Osteoblast (primary cell): ENCODE measurements around a stretch of chr1.

- CAGE, long polyA plus RNA = no peak
- RRBS = no CpG with 5 or more reads among the region's 27 CpGs
Measured at GRCh38 chr1:225977249-225978267, 21.6 kb downstream of the SDE2 start.

GRCh38 chr1:226060944-226061319, 1.6 kb upstream of the H3-3A start:
- CAGE, long polyA plus RNA = no peak
- RRBS = no CpG with 5 or more reads among the region's 3 CpGs

DNA sequence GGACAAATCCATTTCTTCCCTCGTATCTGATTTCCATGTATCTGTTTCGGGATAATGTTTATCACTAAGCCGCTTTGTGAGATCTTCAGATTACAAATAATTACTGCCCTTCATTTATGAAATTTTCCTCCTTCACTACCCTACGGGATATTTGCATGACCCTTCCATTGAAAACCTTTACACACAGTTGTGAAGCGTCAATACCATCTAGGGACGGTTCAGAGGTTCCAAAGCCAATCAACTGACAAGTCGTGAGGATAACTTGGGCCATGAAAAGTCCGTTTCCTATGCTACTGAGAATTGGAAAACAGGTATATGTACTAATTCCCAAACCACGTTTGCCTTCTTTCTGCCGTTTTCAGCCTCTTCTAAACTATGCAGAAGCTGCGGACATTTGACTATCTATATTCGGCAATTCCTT, 1.2 kb upstream of the H3-3A start:
- CAGE, long polyA plus RNA = no peak
- RRBS = no CpG with 5 or more reads among the region's 12 CpGs

DNA sequence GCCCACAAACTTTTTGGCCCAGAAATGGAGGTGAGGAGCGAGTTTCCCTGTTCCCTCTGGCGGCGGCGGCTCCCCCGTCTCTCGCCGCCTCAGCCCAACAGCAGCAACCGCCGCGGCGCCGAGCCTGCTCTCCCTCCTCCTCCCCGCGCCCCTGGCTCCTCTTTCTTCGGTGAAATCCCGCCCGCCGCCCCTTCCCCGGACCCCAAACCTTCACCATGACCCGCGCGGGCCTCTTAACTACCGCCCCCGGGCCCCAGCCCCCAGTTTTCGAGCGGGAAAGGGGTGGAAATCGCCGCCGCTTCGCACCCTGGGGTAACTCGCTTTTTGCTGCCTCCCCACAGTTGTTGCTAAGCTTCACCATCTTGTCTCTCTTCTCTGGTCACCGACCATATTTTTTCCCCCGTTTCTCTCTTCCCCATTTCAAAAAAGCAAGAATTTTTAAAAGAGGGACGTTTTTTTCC, 433 bp downstream of the H3-3A start:
- CAGE, long polyA plus RNA = no peak
- RRBS = 3% methylated on average over 6 of the region's 34 CpGs

DNA sequence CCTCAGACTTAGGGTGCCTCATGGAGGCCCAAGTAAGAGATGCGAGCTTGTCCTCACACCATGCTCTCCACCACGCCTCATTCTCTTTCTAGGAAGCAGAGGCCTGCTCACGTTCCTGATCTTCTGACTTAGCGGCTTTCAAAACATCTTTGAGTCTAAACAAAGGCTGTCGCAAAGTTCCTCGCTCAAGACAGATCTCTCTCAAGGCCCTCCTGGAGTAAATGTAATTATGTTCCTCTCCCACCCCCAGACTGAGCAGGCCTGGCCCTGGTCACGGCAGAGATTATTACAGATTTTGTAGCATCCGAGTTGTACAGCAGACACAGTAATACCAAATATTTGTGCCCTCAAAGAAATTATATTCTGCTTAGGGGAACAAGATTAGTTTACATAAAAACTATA, 10.5 kb upstream of the MIXL1 start:
- CAGE, long polyA plus RNA = no peak
- RRBS = no CpG with 5 or more reads among the region's 8 CpGs

DNA sequence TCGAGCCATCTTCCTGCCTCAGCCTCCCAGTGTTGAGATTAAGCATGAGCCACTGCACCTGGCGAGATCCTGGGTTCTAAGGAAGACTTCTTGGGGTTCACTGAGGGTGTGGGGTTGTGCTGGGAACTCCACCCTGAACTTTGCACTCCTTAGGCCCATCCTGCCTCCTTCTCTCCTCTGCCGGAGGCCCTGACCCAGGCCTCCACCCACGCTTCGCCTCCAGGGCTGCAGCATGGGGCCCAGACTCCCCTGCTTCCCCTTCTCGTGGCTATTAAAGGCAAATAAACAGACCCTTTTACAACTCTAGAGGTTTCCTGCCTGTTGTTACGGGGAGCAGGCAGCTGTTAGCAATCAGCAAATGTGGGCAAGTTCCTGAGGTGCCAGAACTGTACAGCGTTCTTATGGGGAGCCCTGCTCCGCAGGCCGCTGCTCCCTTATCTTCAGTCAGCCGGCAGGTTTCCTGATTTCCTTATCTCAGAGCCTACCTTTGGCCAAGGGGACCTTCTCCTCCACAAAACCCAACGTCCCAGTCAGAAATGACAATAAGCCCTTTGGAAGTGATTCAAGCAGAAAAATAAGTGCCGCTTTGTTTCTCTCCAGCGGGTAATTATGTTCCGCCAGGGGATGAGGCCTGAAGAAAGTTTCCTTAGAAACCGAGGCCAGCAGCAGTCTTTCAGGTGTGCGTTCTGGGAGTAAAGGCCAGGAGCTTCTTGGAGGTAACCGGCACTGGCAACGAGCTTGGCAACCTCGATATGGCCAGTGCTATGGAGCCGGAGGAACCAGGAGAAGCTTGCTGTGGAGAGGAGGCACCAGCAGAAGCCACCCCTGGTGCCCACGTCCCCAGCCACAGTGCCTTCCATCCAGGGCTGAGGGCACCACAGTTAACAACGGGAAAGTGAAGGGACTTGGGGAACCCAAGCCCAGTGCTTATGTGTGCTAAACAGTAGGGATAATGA, 41.2 kb upstream of the LIN9 start:
- CAGE, long polyA plus RNA = no peak
- RRBS = 39% methylated on average over 4 of the region's 23 CpGs

DNA sequence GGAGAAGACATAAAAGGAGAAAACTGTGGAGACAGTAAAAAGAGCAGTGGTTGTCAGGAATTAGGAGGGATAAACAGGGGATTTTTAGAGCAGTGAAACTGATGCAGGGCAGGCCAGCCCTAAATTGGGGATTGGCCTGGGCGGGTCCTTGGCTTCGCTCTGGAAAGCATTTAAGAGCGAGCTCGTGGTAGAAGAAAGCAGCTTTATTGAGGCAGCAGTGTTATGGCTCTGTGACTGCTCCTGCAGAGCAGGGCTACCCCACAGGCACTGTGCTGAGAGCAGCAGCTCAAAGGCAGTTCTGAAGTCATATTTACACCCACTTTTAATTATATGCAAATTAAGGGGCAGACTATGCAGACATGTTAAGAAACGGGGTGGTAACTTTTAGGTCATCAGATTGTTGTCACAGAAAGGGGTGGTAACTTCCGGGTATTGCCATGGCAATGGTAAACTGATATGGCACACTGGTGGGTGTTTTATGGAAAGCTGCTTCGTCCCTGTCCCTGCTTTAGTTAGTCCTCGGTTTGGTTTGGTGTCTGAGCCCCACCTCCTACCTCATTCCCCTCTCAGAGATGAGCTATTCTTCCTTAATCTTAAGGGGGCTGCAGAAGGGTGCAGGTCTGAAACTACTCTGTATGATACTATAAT, 6.7 kb downstream of the PARP1 start:
- CAGE, long polyA plus RNA = no peak
- RRBS = no CpG with 5 or more reads among the region's 8 CpGs

DNA sequence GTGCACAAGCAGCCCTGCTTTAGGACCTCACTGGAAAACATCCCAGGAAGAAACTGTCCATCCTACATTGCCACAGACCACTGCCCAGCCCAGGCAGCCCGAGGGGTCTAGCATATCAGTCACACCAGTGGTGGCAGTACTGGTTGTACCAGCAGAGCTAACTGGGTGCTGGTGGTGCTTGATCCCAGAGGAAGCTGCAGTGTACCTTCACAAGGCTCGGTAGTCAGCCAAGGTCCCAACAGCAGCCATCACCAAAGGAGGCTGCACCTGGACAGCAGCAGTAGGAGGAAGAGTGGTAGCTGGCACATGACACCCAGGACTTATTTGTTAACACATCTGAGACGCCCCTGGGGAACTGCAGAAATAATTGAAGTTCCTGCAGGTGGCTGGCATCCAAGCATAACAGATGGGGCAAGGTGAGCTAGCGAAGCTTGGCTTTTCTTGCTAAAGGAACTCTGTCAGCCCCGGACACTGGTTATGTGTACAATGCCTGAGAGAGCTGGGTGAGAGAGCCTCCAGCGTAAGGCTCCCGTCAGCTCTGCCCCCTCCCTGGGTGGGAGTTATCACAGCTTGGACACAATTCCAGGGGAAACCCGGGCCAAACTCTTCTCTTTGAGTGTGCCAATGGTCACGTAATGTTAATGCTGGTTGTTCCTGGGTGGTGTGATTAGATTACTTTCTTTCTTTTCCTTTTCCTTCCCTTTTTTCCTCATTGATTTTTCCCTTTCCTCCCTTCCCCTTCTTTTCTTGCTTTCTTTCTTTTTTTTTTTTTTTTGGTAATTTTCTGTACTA, 29.0 kb upstream of the PARP1 start:
- CAGE, long polyA plus RNA = no peak
- RRBS = no CpG with 5 or more reads among the region's 9 CpGs

GRCh38 chr1:226457139-226457636, 49.3 kb upstream of the PARP1 start:
- CAGE, long polyA plus RNA = no peak
- RRBS = no CpG with 5 or more reads among the region's 11 CpGs

DNA sequence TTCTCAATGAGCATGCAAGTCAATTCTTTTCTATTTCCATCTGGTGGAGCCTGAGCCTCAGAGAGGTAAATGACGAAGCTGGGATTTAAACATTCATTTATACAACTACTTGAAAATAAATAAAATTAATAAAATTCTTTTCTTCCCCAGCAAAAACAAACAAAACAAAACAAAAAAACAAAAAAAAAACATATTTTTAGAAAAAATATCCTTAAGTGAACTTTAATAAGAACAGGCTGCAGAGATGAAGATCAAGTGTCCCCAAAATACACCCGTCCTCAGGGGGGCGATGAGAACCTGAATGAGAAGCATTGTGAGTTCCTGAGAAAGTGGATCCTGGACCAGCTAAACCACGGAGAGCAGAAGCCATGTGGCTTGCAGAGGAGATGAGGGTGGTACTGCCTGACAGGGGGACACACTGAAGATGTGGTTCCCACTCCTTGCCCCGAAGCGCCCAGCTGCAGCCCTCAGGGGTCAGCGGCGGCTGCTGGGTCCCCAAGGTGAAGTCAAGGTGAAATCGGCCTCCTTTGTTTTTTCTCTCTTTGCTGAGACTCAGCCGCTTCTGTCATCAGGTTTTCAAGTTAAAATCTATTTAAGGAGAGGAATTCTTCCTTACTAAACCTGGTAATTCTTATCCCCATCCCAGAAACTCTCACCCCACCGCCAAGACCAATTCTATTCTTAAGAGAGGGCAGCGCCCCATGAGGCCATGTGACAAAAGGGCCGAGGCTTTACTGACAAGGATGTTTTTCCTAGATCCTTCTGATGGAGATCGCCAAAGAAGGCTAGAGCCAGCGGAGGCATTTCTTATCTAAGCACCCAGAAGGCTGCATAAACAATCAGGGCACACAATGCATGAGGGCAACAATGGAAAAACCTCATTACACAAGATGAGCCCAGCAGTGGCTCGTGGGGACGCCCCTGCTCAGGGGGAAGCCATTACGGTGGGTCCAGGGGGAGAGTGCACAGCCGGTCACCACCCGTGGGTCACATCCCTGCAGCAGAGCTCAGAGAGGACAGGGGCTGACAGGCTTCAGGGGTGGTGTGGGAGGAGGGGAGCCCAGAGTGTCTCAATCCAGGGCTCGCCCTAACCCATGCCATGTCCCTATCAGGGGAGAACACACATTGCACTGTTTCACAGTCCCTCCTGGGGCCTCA, 89.0 kb downstream of the ITPKB start:
- CAGE, long polyA plus RNA = no peak
- RRBS = no CpG with 5 or more reads among the region's 21 CpGs

- CAGE, long polyA plus RNA = no peak
- RRBS = no CpG with 5 or more reads among the region's 6 CpGs
Measured at GRCh38 chr1:226656936-226657538, 82.0 kb downstream of the ITPKB start.

DNA sequence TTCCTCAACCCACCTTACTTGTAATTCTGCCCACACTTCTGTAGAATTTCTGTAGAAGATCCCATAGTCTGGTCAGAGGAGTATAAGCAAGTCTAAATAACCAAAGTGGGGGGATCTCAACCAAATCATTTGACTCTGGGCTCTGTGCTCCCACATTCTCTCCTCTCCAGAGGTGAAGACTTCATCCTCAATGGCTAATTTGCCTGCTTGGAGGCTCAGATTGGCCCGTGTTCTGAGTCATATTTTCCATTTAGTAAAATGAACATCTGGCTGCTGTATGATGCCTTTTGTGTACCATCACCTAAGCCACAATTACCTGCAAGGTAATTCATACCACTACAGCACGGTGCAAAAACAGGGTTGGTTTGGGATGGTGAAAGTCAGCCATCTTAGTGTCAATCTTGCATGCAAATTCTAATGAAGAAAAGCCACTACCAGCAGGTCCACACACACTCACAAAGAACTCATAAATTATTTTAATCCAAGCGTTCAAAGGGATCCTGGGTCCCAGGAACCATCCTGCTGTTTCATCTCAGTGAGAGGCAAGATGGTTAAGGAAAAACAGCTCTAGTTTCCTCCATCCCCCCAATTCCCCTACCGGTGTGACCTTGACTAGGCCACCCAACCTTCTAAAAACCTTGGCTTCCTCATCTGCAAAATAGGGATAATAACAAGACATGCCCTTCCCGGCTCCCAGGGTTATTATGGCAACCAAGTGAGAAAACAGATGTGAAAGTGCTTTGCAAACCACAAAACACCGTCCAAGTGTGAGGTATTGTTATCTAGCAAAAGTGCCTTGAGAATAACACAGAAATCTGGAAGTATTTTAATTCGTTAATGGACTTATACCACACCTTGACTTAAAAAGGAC, 63.0 kb downstream of the ITPKB start:
- CAGE, long polyA plus RNA = no peak
- RRBS = 48% methylated on average over 2 of the region's 7 CpGs

- CAGE, long polyA plus RNA = no peak
- RRBS = no CpG with 5 or more reads among the region's 5 CpGs
Measured at GRCh38 chr1:226709430-226709949, 29.6 kb downstream of the ITPKB start.

DNA sequence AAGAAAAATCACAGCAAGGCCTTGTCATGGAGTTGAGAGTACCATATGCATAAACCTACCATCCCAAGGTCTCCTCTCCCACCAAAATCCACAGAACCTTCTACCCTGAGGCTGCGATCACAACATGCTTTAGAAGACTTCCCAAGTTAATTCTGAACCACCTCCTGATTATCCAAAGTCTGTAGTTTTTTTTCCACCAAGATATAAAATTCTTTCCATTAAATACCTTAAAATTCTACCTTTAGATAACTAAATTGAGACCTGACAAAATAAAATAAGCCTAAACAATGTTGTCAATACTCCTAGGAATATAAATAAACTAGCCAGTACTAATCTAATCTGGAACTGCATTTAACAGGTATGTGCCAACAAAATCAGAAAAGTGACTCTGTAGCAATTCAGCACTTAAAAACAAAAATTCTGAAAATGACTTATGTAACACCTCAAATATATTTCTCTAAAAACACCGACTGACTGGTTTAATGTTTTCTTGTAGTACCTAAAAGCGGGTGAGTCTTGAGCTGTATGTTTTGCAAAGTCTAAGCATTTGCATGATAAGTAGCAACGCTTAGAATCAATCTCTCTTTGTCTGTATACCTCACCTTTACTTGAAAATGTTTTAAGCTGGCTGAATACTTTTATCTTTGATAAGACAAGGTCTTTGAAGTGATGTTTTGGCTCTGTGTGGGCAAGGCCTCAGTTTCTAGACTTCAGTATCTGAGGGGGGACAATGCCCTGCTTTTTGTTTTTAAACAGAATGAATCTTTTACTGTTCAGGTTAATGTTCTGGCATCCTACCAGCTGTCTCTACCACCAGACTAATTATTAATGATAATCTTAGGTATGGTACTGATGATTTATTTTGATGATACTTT, 8.4 kb downstream of the ITPKB start:
- CAGE, long polyA plus RNA = no peak
- RRBS = no CpG with 5 or more reads among the region's 4 CpGs

DNA sequence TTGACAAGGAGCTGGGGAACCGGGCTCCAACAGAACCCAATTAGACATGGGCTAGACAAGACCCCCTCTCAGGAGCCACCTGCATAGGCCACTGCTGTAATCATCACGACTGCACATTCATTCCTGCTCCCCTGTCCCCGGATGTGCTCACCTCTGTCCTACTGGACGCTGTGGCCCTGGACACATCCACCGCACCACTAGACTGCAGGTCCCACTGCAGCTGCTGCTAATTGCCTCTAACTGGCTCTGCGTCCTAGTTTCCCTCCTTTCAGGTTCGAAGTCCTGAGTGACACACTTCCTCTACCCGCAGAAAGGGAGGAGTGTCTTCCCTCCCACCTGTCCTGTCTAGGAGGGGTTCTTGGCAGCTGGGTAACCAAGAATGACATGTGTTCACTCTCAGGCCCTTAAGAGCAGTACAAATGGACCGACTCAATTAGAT, 40.4 kb upstream of the ITPKB start:
- CAGE, long polyA plus RNA = no peak
- RRBS = 90% methylated on average over 3 of the region's 9 CpGs

- CAGE, long polyA plus RNA = no peak
- RRBS = no CpG with 5 or more reads among the region's 23 CpGs
Measured at GRCh38 chr1:226798909-226799686, 60.0 kb upstream of the ITPKB start.

- CAGE, long polyA plus RNA = no peak
- RRBS = no CpG with 5 or more reads among the region's 7 CpGs
Measured at GRCh38 chr1:226948121-226948835, 8.2 kb downstream of the COQ8A start.

GRCh38 chr1:226973987-226974450, 33.9 kb downstream of the COQ8A start:
- CAGE, long polyA plus RNA = no peak
- RRBS = 19% methylated on average over 2 of the region's 6 CpGs

DNA sequence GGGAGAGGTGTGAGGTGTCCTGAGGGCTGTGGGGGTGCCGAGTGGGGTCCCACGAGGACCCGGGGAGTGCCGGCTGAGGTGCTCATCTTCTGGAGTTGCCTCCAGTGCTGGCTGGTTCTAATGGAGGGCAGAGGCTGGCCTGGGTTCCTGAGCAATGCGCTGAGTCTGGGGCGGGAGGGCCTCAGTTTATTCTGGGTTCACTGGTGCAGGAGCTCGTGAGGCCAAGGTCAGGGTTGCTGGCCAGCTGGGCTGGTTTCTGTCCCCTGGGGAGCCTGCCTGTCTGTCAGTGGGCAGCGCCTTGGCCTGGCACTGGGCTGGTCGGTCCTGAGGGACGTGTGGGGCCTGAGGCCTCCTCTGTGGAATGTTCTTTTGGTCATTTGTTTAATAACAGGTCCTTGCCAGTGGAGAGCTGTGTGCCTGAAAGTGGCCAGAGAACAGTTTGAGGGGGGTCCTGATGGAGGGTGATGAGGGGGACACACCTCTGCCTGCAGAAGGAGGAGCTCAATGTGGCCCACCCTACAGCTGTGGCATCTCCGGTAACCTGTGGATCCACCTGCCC, 34.4 kb downstream of the COQ8A start:
- CAGE, long polyA plus RNA = no peak
- RRBS = 19% methylated on average over 3 of the region's 11 CpGs

DNA sequence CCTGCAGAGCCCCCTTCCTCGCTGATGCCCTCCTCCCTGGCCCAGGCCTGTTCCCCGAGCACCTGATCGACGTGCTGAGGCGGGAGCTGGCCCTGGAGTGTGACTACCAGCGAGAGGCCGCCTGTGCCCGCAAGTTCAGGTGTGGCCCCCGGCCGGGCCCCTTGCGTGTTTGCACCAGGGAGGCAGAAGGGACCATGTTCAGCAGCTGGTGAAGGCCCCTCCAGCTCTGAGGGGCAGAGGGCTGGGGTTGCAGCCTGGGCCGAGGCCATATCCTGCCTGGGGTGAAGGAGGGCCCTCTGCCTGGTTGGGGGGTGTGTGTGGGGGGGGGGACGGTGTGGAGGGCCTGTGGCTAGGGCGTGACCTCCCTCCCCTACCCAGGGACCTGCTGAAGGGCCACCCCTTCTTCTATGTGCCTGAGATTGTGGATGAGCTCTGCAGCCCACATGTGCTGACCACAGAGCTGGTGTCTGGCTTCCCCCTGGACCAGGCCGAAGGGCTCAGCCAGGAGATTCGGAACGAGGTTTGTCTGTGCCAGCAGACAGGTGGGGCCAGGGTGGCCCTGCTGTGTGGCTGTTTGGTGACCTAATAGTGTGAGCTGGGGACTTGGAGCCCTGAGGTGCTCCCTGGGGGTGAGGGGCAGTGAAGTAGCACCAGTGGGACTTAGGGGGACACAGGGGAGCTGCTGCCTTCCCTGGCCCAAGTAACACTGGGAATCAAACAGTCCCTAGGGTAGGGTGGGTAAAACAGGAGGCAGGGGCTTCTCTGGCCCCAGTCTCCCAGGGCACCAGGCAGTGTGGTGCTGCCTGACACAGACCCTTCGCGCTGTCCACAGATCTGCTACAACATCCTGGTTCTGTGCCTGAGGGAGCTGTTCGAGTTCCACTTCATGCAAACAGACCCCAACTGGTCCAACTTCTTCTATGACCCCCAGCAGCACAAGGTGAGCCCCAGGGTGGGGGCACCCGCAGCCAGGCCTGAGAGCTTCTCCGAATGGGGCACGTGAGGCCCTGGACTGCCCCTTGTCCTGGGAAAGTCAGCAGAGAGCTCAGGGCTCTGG, 44.0 kb downstream of the COQ8A start:
- CAGE, long polyA plus RNA = no peak
- RRBS = no CpG with 5 or more reads among the region's 23 CpGs